ENCODE measurements around a stretch of chr6.

- PRO-cap, result no peak
Observed at GRCh38 chr6:37433352-37434490, 700 bp downstream of the CMTR1 start.

GRCh38 chr6:37443814-37444393, 10.9 kb downstream of the CMTR1 start:
- PRO-cap, result no peak

DNA sequence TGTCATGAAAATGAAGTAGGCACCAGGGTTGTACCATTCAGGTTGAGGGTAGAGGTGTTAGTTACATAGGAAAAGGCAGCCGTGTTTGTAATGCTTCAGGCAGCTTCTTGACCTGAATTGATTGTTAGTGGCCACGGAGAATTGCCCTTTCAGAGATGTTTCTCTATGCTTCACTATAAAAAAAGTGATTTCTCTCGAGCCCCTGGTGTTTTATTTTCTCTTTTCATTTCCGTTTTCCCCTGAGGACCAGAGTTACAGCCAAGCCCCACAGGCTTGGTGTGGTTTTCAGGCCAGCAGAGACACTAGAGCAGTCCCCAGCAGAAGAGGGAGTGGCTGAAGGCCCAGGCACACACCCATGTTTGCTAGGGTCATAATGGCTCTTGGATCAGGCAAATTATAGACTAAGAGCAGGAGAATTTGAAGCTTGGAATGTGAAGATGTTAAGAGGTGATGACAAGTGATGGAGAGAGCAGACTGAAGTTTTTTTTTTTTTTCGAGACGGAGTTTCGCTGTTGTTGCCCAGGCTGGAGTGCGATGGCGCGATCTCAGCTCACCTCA, 21.7 kb downstream of the CMTR1 start:
- PRO-cap, result no peak

- PRO-cap, result no peak
Observed at GRCh38 chr6:37517217-37518024, 17.7 kb upstream of the CCDC167 start.

GRCh38 chr6:37827383-37828552, 8.2 kb downstream of the ZFAND3 start:
- PRO-cap, result no peak

GRCh38 chr6:37848567-37849382, 29.2 kb downstream of the ZFAND3 start:
- PRO-cap, result no peak

DNA sequence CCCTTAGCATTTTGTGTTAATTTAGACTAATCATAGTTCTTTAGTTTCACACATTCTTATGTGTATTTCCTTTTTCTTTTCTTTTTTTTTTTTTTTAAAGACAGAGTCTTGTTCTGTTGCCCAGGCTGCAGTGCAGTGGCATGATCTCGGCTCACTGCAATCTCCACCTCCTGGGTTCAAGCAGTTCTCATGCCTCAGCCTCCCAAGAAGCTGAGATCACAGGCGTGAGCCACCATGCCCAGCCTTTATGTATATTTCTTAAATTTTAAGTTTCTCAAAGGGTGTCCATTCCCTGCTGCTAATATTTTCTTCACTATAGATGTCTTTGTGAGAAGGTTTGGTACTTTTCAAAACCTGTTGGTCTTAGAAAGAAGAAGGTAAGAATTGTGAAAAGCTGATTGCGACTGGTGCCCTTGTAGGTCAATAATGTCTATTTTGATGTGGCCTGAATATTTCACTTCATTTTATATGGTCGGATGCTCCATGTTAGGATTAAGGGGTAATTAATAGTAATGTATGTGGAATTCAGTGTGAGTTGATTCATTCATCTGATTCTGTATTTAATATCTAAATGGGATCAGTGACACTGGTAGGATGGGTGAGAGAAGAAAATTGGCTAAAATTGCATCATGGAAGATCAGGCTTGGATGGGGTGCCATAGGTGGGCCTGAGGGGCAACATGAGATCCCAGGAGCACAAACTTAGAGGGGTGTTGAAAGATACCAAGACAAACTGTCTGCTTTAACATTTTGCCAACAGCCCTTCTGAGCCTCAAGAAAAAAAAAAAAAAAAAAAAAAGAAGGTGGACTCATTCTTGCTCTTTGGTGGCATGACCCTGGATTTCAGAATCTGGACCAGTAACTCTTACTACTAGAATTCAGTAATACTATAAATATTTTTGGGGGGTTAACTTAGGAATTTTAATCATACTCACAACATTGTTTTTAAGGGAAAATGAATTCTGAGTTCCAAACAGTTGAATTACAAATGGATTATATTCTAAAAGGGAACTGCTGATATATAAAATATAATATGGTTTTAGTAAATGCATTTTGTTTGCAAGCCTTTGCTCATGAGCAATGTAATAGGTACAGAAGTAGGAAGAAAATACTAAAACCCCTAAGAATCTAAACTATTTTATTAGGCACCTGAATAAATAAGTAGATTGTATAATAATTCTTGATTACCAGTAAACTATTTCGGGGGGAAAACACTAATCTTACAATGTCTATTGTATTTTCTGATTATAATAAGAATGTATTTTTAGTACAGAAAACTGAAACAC, 33.6 kb downstream of the ZFAND3 start:
- PRO-cap, result no peak

- PRO-cap, result no peak
Observed at GRCh38 chr6:37927859-37928466, 108.4 kb downstream of the ZFAND3 start.

DNA sequence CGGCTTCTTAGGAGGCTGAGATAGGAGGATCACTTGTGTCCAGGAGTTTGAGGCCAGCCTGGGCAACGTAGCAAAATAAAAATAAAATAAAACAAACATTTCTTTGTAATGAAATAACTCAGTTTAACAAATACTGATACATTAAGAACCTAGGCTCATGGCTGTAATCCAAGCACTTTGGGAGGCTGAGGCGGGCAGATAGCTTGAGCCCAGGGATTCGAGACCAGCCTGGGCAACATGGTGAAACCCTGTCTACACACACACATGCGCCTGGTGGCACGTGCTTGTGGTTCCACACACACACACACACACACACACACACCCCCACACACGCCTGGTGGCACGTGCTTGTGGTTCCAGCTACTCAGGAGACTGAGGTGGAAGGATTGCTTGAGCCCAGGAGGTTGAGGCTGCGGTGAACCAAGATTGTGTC, 165.7 kb downstream of the ZFAND3 start:
- PRO-cap, result no peak

- PRO-cap, result no peak
Observed at GRCh38 chr6:38092756-38093419, 273.4 kb downstream of the ZFAND3 start.

DNA sequence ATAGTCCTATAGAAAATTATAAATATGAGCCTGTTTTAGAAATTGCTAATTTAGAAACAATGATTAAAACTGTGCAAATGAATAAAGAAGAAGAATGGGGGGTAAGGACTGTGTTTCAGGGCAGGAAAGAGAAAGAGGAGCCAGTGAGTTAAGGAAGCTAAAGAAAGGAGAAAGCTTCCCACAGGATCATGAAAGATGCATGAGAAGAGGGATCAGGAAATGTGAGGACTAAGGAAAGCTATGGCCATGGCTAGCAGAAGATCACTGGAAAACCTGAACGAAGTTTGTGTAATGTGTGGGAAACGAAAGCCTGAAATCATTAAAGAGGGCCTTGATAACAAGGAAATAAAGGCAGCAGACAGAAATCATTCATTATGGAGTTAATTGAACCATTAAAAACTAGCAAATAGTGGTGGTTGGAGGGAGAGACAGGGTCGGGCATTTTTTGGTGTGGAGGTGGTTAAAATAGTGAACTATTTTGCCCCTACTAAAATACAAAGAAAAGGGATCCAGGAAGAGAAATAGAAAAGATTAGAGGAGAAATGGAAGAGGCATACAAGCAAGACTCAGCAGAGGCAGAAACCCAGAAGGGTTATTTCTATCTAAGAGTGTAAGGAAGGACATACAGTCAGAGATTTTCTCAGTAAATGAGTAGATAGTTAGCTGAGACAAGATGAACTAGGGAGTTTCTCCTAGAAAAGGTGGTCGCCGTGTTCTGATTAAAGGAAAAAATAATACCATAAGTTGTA, 274.1 kb downstream of the ZFAND3 start:
- PRO-cap, result no peak

DNA sequence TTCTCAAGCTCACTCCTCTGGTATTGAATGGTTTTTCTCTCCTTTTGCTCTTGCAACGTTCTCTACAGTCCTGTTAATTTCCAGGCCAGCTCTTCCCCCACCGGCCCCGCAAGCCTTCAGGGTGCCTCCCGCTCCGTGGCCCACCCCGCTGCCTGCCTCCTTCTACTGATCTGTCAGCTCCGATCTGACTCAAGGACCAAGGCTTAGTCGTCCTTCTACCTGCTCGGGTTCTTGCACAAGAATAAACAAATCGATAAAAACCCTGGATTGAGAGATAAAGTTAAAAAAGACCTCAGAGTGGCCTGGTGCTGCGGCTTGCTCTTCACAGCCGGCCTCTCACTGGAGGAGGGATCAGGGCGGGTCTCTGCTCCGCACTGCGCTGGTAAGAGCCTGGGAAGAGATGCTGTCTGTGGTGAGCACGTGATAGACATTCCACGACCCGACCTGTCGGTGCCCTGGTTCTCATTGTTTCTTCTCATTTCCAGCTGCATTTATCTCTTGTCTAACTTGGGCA, 357.8 kb downstream of the ZFAND3 start:
- PRO-cap, result no peak

DNA sequence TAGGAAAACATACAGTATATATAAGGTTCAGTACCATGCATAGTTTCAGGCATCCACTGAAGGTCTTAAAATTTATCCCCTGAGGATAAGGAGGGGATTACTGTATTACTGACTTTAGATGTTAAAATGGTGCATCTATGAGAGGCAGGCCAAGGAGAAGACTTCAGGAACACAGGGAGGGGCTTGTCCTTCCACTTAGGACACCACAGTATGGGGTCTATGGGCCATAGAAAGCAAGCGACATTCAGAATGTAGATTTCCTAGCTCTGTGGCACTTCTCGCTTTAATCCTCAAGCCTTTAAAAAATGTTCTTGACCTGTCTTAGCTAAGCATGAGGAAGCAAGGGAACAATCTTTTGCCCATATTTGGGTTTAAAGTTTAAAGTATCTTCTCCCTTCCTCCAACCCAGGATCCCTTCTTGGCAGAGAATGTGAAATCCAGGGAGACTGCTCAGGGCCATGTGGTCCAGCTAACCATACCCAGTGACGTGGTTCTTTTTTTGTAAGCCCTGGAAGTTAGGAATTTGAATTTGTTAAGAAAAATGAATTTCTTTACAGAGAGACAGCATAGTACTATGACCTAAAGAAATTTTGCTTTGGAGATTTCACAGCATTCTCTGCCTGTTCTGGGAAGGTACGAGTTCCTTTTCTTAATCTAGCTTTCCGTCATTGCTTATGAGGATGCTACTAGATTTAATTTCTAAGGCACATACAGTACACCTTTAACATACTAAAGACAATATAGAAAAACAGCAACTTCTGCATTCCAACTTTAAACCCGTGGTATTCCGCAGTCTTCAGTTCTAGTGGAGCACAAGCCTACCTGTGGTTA, 289.9 kb downstream of the BTBD9 start:
- PRO-cap, result no peak

GRCh38 chr6:38400235-38400911, 239.4 kb downstream of the BTBD9 start:
- PRO-cap, result no peak

GRCh38 chr6:38430965-38431424, 208.7 kb downstream of the BTBD9 start:
- PRO-cap, result no peak

DNA sequence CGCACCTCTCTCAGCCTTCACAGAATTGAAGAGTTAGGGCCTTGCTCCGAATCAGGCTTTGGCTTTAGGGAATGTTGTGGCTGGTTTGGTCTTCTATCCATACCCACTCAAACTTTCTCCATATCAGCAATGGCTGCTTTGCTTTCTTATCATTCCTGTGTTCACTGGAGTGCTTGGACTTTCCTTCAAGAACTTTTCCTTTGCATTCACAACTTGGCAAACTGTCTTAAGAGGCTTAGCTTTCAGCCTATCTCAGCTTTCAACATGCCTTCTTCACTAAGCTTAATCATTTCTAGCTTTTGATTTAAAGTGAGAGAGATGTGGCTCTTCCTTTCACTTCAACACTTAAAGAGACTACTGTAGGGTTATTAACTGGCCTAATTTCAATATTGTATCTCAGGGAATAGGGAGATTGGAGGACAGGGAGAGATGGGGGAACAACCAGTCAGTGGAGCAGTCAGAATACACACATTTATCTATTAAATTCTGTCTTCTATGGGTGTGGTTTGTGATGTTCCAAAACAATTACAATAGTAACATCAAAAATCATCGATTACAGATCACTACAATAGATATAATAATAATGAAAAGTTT, 153.5 kb downstream of the BTBD9 start:
- PRO-cap, result no peak

DNA sequence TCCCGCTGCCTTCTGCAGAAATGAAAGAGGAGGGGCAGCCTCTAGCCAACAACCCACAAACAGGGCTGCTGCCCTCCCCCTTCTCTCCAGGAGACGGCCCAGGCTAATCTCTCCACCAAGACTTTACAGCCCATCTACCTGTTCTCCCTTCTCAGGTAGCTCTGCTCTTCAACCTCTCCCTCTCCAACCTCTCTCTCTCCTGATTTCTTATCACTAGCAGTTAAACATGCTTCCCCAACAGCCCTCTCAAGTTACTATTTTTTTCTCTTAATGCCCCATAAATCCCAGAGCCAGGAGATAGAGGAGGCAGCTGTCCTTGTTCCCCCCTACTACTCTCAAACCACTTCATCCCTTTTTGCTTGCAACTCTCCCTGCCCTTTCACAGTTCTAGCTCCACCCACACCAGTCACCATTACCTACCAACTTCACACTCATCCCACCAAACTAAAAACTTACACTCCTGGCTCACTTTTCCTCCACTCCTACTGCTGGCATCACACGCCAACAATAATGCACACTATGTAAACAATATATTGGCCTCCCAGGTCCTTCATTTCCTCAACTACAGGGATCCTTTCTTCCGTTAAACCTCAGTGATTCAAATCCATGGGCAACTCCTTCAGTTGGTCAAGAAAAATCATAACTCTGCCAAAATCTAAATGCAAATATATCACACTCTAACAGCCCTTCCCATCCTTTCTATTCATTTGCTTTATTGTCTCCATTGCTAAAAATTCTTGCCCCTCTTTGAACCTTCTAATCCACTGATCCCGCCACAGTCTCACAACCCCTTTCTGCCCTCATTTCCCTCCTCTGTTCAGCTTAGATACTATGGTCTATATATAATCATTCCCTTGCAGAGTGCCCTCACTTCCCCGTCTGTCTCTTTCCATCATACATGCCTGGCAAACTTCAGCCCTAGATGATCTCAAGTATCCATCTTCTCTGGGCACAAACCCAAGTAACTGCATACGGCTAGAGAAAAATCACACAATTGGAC, 136.2 kb downstream of the BTBD9 start:
- PRO-cap, result no peak

DNA sequence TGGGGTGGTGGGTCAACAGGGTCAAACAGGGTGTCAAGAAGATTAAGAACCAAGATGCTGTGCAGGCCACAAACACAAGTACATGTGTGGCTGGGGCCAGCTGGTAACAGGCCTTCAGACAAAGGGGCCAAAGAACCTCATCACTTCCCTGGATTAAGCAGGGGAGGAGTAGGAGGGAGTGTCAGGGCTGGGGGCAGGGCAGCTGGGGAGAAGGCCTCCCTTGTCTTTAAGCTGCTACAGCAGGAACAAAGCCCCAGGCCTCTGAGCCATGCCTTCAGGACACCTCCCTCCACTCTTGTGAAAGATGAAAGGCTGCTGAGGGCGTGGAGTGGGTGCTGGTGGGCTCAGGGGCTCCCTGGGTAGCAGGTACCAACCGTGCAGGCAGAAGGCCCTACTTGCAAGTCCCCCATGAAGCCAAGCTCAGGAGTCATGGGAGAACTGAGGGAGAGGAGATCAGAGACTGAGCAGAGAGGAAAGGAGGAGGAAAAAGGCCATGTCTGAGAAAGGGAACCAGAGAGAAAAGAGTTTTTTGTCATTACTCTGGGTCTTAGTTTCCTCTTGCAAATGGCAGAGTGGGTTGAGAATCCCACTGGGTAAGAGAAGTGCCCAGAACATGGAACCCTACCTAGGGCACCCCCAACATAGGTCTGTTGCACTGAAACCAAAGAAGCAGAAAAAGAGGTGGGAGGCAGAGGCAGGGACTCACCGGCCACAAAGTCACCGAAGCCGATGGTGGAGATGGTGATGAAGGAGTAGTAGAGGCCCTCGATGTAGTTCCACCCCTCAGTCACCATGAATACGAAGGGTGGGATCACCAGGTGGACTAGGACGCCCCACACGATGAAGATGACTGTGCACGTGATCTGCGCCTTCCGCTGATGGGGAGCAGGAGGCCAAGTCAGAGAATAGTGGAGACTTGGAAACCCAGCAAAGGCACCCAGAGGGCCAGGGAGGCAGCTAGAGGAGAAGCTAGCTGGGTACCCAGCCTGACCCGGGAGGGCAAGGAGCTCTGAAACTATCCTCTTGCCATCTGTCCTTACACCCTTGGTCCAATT, 35.5 kb downstream of the KCNK5 start:
- PRO-cap, result no peak

DNA sequence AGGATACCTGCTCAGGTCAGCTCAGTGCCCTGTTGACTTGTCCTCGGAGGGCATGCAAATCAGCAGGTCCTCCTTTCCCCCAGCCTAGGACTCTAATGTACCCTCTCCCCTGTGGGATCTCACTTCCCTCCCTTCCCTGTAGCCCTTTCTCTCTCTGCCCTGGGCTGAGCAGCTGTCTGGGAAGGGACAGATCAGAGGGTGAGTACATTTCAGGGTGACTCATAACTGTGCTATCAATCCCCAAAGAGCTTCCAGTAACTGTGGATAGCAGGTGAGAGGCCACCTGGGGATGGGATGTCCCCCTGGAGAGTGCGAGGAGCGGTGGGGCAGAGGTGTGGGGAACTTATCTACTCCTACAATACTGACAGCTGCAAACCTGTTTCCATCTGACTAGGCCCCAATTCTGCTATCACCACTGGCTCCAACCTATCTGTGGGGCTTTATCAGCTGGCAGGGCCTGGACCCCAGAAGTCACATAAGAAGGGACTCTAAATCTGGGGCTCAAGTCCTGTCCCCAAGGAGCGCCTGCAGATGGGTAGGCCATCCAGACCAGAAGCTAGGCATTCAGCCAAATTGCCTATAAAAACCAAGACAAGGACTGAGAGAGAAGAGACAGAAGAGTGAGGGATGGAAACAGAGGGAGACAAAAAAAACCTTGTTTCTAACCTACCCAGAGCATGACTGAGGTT, 32.6 kb downstream of the KCNK5 start:
- PRO-cap, result no peak

DNA sequence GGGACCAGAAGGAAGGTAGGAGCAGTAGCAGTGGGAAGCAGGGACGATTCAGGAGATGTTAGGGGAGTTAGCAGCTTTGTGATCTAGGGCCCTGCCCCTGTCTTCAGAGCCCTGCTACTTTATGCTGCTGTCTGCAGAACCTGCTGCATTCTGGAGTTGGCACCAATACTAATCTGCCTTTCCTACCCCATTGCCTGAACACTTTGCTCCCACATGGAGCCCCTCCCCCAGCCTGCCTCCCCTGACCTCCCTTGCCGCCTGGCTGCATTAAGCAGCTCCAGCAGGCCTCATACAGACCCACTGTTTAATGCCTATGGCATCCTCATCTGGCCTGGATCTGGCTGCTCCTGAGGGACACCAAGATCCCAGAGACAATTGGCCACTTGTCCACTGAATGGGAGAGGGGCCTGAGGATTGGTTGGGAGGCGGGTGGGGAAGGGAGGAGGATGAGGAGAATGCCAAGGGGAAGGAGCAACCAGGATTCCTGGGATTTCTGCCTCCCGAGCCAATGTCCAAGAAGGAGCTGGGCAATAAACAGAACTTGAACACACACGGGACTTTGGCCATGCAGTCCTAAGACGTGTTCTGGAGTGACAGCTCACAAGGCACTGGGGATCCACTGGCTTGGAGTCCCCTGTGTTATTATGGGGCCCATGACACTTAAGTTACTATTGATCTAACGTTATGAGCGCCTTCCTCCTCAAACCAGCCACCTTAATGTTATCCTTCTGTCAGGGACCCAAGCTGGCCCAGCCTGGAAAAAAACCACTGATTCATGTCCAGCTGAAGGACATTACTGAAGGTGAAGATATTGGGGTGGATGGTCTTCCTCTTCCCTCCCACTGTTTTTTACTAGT, 10.4 kb upstream of the KCNK5 start:
- PRO-cap, result no peak